Skin of body (tissue), 2 donors: ENCODE data around the genes USP6NL and DHTKD1.

- RAMPAGE, long total RNA, result no peak
Observed at GRCh38 chr10:11610746-11611721, at the start of gene USP6NL. Gene USP6NL, minus strand, starts transcription at chr10:11611650.

- RAMPAGE, long total RNA, result no peak
Observed at GRCh38 chr10:11673231-11674475, 62.2 kb upstream of the USP6NL start.

DNA sequence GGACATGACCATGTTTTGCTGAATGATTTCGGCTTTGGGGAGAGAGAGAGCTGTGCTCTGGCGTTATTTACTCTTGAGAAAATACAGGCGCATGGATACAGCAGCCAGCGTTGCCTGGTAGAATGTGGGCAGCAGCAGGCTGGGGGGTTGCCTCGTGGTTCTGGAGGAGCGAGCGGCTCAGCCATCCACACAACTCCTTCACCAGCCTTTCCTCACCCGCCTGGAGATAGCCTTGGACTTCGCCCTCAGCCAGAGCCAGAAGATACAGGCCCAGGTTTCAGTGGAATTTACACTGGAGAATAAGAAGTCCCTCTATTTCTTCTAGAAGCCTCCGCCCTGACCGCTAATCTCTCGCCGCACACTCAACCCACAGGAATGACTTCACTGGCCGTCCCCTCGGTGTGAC is 52.3 kb upstream of the ECHDC3 start:
- RAMPAGE, long total RNA, result no peak

DNA sequence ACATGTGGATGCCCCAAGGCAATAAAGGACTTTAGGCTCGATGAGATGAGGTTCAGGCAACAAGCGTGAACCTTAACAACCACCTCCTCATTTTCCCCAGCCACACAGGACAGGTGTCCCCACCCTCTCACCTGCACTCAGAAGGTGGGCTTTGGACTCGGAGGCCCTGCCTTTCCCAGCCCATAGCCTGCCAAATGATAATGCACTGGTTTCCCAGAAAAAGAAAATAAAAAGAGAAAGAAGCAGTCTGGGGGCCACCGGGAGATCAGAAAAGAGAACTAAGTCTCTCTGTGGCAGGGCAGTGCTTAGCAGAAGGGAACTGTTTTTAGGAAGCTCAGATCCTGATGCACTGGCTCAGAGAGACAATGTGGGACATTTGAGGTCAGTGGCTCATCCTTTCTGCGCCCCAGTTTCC is 22.2 kb upstream of the ECHDC3 start:
- RAMPAGE, long total RNA, result no peak

DNA sequence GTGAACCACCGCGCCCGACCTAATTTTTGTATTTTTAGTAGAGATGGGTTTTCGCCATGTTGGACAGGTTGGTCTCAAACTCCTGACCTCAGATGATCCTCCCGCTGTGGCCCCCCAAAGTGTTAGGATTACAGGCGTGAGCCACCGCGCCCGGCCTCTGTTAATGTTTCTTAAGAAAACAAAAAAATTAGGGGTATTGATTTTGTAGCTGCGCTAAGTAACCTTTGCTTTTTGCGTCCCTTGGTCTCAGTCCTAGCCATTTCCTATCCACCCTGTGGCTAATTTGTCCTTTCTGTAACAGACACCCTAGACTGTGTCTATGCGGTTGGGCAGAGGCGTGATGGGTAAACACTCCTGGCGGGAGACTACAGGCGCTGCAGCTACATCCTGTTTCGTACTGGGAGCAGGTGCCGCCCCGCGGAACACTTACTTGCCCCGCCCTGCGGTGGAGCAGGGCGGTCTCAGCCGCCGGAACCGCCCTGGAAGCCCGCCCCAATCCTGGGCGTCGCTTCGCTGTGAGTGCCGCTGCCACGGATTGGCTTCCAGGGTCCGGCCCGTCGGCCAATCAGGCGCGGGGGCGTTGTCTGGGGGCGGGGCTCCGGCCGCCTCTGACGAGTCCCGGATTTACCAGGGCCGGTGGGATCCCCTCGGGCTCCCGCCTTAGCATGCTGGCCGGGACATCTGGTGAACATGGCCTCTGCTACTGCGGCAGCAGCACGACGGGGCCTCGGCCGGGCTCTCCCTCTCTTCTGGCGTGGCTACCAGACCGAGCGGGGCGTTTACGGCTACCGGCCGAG is at the start of gene DHTKD1:
Gene DHTKD1 (plus strand): TSS at position 611 of the 797 bp plus-strand sequence.
- RAMPAGE, long total RNA, result no peak

GRCh38 chr10:12122487-12123005 is 6.9 kb upstream of the SEC61A2 start:
- RAMPAGE, long total RNA, result no peak

DNA sequence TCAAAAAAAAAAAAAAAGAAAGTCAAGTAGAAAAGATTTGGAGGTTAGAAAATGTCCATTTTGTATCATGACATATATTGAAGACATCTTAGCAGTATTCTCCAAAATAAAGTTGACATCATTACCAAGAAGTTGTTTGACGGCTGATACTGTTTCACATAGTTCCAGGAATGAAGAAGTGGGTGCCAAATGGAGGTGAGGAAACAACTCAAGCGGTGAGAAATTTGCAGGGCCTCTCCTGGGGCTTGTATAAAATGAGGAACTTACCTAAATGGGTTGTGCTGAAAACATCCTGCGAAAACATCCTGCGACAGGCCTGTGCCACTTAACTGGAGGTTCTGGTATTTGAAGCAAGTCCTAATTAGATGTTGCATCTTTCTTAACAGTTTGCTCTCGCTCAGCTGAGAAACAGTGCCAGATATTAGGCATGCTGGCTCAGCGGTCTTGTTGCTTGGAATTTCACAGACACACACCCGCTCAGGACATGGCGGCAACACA is 47.8 kb downstream of the CDC123 start:
- RAMPAGE, long total RNA, result no peak

DNA sequence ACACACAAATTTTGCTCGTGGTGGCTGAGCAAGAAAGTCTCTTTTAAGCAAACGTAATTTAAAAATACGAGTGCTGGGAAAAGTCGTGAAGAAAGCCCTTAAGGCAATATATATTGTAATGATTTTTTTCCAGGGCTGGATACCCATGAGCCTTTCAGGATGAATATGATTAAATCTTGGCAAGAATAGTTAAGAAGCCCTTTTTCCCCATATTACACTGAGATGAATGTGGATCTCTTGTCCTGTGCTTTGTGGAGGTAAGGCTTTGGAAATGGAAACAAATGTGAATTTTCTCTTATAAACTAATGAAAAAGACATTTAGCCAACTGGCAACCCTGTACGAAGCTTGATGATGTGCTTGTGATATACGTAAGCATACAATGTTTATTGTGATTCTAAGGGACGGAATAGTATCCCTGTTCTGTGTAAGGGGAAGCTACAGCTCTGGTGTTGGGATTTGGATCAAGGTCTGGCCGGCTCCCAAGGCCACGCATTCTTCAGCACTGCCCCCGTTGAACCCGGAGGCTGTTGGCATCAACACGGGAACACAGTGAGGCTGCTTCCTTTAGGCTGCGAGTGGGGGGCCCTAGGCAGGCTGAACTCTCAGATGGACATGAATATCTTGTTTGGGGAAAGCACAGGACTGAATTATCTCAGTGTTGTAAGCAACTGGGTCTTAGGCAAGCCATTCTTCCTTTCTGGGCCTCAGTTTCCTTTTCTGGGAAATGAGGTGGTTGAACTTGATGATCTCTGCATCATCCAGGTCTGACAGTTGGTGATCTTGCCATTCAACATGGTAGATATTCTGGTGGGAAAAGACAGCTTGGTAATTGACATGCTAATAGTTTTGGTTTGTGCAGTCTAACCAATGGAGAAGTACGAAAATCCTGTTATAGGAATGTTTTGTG is 180.6 kb downstream of the CAMK1D start:
- RAMPAGE, long total RNA, result no peak

GRCh38 chr10:12604065-12604505 is 254.7 kb downstream of the CAMK1D start:
- RAMPAGE, long total RNA, result no peak

- RAMPAGE, long total RNA, result no peak
Observed at GRCh38 chr10:12650080-12650571, 300.8 kb downstream of the CAMK1D start.

DNA sequence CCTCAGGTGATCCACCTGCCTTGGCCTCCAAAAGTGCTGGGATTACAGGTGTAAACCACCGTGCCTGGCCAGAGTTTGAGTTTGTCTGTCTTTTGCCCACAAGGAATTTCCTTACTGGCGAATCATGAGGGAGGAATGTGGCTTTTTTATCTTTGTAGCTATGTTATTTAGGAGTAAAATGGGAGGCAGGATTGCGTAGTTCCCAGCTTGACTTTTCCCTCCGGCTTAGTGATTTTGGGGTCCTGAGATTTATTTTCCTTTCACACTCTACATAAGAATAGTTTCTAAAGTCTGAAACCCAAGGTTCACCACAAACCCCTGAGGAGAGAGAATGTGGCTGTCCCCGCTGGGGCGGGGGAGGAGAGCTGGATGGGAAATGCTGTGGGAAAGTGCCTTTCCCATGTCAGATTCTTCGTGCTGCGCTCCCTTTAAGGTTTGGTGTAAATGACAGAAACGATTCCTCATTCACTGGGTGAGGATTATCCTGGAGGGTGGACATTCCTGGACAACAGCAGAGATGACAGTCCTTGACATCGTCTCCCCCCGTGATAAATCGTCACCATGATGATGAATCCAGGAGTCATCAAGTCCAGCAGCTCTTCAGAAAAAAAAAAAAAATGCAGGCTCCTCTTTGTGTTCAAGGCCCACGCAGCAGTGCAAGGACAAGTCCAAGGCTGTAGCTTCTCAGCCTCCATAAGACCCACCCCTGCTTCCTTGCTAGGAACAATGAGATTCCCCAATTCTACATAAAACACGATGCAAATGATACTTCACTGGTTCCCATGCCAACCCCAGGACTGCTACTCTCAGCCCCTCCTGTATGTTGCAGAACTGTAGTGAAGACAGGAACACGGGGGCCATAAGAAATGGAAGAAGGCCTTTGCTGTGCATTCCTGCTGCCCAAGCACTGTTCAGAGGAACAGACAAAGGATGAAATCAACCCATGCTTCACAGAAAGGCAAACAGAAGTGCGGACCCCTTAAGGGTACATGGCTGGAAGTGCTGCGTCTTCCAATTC is 233.1 kb downstream of the CCDC3 start:
- RAMPAGE, long total RNA, result no peak

DNA sequence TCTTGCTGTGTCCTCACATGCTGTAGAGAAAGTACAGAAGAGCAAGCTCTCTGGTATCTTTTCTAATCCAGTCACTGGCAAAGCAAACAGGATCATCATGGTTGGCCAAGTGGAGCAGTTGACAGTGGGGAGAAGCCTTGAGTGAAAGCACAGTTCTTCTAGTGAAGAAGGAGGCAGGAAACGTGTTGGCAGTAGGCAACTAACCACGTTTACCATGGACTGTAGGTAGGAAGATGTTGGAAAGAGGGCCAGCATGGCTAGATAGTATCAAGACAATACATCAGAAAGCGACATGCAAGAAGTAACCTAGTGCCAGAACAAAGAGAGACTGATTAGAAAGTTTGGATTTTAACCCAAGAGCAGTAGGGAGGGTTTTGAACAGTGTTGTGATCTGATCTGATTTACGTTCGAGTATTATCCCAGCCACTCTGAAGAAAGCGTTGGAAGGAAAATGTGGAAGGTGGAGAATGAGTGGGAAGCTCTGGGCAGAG is 207.8 kb downstream of the CCDC3 start:
- RAMPAGE, long total RNA, result no peak

DNA sequence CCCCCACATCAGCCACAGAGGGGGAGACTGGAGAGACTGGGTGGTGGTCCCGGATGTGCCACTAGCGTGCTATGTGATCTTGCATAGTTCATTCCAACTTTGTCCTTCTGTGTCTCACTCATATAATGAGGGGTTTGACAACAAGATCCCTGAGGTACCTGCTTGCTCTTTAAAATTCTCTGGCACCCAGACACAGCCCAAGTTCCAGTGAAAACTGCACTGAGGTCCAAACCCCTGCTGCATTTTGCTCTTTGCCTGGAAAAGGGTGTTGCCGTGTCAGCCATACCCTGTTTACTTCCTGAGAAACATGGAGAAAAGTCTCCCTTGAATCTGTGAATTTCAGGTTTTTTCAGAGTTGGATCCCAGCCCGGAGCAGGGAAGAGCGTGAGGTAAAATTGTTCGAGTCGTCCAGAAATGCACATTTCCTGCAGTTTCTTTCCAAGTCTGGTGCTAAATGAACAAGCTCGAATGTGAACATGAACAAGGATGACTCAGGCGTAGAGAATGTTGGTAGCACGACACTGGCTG is 156.5 kb downstream of the CCDC3 start:
- RAMPAGE, long total RNA, result no peak

- RAMPAGE, long total RNA, result no peak
Observed at GRCh38 chr10:12897448-12898344, 103.8 kb downstream of the CCDC3 start.

GRCh38 chr10:13100322-13101441 is 719 bp downstream of the OPTN start:
- RAMPAGE, long total RNA, result no peak

GRCh38 chr10:13108100-13108335 is 8.1 kb downstream of the OPTN start:
- RAMPAGE, long total RNA, result no peak

DNA sequence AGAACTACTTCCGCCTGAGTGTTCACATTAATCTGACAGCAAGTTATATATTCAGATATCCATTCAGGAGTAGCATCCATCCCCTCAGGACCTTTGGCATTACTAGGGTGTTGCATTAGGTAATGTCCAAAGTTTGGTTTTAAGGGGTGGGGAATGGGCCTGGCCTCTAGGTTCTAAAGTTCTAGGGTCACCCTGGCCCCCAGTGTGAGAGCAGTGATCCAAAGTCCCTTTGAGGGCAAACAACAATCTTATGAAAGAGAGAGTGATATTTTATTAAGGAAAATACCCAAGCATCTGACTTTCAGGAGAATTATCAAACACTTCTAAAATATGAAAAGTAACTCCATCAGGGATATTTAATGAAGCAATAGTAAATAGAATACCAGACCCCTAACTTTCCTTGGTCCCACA is 12.3 kb downstream of the MCM10 start:
- RAMPAGE, long total RNA, result no peak

- RAMPAGE, long total RNA, result no peak
Observed at GRCh38 chr10:13499703-13500454, 28.9 kb downstream of the BEND7 start.

DNA sequence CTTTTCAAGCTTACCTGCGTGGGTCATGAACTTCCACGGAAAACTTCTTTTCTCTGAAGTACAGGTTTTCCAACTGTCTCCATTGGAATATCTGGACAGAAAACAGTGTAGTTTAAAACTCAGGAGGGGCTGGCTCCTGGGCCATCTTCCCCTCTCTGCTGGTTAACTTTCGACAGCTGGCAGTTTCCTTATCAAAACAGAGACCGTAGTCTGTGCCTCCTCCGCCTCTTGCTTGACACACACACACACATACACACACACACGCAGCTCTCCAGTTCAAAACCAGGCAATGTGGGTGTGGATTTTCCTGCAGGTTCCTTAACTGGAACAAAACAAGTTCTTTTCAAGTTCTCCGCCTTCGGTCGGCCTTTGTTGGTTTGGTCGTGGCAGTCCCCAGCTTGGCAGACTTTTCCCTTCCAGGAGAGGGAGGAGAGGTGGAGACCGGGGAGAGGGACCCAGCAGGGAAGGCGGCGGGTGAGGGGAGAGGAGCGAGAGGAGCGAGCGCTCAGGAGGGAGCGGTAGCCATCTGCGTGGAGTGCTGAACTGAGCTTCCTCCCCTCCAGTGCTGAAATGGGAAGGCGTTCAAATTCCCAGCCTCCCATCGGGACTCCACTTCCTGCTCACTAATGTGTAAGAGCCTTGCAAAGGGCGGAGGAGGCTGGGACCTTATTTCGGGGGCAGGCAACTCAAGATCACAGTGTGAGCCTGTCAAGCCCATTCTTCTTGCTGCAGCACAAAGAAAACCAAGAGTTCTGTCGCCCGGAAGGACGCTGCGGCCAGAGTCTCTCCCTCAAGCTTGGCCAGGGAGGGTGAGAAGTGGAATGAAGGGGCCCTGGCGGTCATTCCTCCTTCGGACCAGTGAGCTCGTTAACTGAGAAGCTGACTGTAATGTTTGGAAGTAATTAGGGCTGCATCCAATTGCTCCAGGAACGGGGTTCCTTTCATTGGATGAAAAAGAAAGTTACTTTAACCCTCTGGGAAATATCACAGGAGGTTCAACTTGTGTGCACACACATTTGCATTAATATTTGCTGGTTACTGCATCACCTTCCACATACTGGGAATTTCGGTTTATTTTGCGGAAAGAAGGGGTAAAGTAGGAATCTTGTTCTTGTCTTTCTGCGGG is 120.6 kb downstream of the PRPF18 start:
- RAMPAGE, long total RNA, result no peak

DNA sequence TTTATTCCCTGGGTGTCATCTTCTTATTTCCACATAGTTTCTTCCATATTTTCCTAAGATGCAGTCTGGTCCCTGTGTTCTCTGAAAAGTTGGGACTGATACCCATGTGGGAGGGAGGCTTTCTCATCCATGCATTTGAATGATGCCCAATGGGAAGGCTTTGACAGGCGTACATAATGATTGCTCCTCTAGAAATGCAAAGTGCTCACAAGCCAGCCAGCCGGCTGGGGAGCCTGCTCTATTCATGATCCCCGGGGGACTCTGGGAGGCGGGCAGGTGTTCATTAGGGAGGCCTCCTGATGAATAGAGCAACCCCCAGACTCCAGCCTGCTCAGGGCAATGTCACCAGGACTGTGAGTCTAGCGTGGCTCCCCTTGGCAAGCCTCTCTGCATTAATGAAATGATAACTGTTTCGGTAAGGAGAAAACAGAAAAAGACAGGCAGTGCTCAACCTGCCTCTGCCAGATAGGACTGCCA is 236.3 kb downstream of the PRPF18 start:
- RAMPAGE, long total RNA, result no peak